Trachea (tissue), 1 donor: ENCODE measurements around a stretch of chr9.

- PRO-cap, result no peak
These were observed 162.9 kb upstream of the IER5L start for GRCh38 chr9:129340829-129341479.

- PRO-cap, result no peak
These were observed 173.9 kb upstream of the IER5L start for GRCh38 chr9:129351707-129352681.

GRCh38 chr9:129404977-129405465 is 215.9 kb downstream of the C9orf50 start:
- PRO-cap, result no peak

DNA sequence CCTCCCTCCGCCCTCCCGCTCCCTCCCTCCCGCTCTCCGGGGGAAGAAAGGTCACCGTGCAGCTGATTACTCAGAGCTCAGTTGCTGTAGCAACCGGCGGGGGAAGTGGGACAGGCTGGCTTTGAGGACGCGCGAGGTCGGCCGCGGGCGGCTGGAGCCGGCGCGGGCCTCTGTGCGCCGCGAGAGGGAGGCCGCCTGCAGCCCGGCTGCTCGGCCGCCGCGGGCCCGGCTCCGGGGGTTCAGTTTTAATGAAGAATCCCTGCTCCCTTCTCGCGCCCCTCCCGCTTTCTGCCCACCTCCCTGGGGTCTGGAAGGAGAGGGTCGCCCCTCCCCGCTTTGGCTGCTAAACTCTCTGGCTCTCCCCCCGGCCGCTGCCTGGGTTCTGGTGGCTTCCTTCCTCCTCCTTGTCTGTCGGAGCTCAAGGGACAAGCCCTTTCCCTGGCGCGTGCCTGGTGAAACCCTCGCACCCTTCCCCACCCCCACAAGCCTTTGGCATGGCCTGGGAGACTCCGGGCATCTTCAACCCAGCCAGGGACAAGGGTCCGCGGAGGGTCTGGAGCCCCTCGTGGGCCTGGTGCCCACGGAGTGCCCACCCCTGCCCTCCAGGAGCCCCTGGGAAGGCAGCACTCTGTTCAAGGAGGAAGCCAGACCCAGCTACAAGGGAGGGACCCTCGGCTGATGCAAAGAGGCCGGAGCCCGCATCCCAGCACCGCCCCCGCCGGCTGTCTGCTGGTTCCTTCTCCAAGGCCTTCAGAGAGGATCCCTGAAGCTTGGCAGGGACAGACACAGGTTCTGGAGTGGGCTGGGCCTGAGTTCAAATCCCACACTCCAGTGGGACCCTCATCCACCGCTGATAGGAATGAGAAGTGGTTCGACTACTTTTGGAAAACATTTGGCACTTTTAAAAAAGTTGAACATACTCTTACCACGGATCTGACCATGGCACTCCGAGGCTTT is 160.2 kb downstream of the C9orf50 start:
- PRO-cap, result bidirectional peak, plus-strand start at position 113 of the sequence, minus-strand start outside the sequence; bidirectional peak, plus-strand start at position 407 of the sequence, minus-strand start at position 410 of the sequence; bidirectional peak, plus-strand start at position 753 of the sequence, minus-strand start at position 728 of the sequence

DNA sequence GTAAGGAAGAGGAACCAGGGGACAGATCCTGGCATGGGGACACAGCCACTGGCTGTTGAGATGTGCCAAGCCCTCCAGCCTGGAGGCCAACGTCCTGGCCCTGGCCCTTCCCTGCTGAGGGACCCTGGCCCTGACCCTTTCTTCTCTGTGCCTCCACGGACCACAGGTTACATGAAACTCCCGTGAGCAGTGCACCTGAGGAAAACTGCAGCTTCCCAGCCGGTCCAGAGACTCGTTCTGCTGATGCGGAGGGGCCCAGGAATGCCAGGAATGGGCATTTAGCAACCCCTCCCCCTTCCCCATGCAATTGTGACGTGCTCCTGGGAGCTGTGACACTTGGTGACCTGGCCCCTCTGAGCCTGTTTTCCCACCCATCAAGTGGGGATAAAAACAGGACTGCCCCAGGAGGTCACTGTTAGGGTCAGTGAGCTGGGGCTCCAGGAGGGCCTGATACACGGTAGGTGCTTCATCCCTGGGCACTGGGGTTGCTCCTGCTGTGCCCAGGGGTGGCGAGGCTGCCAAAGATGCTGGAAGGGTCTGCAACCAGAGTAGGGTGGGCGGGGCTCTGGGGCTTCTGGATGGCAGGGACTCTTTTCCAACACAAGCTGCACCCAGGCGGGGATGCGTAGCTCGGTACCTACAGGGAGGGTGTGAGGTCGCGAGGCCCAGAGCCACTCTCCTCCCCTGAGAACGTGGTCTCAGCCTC is 151.5 kb downstream of the C9orf50 start:
- PRO-cap, result no peak

GRCh38 chr9:129485313-129485759 is 135.6 kb downstream of the C9orf50 start:
- PRO-cap, result no peak

- PRO-cap, result no peak
These were observed 133.3 kb downstream of the C9orf50 start for GRCh38 chr9:129487649-129487942.

DNA sequence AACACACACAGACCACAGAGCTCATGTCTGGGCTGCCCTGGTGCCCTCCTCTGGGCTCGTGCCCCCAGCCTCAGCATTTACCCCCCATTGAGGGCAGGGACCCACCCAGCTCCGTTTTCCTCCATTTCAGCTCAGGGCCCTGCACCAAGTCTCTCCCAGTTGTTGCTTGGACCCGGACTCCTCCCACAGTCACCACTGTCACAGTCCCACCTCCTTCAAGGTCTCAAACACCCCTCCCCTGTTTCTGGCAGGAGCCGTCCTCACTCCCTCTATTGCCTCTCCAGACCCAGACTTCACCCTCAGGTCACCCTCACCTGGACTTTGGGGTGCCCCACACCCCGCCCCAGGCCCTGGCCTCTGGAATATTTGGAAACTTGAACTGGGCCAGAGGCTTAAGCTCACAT is 130.3 kb downstream of the C9orf50 start:
- PRO-cap, result unidirectional peak, minus-strand start at position 153 of the sequence

DNA sequence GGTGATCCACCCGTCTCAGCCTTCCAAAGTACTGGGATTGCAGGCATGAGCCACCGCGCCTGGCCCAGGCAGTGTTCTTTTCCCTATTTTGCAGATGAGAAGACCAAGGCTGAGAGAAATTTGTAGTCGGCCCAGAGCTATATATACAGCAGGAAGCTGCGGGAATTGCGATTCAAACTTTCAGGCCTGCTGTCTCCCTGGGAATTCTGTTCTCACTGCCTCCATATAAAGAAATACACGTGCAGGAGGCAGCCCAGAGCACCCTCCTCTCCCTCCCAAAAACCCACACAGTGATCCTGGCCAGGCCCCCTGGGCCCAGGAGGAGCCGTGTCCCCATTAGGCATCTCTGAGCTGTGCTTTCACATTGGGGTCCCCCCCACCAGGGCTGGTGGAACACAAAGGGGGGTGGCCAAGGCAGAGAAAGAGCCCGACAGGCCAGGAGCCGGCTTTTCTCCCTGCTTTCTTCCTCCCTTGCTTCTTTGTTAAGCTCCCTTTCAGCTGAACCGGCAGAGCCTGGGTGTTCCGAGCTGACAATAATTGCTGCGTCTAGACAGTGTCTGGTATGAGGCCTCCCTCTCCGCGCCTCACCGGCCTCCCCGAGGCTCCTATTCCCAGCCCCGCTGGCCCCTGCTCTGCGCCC is 120.8 kb downstream of the C9orf50 start:
- PRO-cap, result unidirectional peak, minus-strand start at position 538 of the sequence

- PRO-cap, result no peak
These were observed 40.7 kb downstream of the C9orf50 start for GRCh38 chr9:129580123-129580706.

GRCh38 chr9:129586708-129587110 is 34.2 kb downstream of the C9orf50 start:
- PRO-cap, result no peak

DNA sequence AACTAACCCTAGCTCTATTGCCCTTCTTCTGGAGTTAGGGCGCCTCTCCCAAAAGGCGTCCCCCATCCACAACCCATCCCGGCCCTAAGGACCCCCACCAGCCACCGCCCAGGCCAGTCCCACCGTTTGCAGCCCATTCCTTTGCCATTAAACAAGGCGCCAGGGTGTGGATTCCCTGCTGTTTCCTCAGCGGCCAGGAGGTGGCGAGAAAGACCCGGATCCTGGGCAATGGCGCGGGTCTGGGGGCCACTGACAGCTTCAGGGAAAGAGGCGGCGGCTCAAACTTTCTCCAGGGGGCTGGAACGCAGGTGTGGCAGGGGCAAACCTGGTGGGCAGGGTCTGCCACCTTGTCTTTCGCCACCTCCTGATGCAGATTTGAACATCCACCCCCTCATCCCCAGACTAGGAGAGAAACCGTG is 9.8 kb downstream of the C9orf50 start:
- PRO-cap, result bidirectional peak, plus-strand start at position 228 of the sequence, minus-strand start at position 149 of the sequence

GRCh38 chr9:129641487-129641886 is 464 bp downstream of the ASB6 start:
- PRO-cap, result no peak

- PRO-cap, result no peak
These were observed 3.6 kb downstream of the PRRX2 start for GRCh38 chr9:129669007-129669557.

DNA sequence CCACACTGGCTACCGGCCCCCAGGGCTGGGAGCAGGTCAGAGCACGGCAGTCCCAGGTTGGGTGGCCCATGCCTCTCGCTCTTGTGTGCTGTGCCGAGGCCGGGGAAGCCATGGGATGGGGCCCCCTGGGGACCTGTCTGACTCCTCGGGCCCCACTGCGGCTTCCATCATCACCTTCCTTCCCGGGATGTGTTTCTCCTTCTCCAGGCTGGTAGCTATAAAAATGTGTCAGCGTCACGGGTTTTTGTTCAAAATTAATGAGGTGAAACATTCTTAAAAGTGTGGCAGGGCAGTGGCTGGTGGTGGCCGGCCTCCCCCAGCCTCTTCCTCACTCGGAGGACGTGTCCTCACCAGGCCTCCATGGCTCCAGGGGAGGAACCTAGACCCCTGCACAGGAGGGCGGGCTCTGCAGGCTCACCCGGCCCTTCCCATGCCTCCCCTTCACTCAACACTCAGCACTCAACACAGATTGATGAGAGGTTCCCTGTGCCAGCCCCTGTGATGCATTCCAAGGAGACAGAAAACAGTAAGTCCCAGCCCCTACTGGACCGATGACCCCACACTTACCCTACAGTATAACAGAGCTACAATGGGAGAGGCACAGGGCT is 43.3 kb downstream of the PTGES start:
- PRO-cap, result unidirectional peak, minus-strand start at position 191 of the sequence

GRCh38 chr9:129725918-129726121 is 27.0 kb downstream of the PTGES start:
- PRO-cap, result no peak

GRCh38 chr9:129751788-129752559 is 868 bp downstream of the PTGES start:
- PRO-cap, result no peak

- PRO-cap, result no peak
These were observed 4.1 kb downstream of the TOR1B start for GRCh38 chr9:129806988-129807573.

DNA sequence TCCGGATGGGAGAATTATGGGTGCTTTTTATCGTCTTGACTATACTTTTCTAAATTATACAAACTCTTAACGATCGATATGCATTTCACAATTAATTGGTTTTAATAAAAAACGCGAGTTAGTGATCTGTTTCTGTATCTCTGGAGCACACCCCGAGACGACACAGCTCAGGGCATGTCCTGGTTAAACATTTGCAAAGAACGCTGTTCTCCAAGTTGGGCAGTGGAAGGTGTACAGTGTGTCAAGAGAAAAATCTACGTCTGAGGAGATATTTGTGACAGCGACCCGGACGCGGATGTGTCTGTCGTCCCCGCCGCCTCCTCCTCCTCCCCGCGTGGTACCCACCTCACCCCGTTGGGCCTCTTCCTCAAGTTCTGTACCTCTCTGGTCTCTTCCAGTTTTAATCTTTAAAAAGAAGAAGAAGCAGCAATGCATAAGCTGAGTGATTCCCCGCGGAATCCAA is 682 bp downstream of the C9orf78 start:
- PRO-cap, result no peak

DNA sequence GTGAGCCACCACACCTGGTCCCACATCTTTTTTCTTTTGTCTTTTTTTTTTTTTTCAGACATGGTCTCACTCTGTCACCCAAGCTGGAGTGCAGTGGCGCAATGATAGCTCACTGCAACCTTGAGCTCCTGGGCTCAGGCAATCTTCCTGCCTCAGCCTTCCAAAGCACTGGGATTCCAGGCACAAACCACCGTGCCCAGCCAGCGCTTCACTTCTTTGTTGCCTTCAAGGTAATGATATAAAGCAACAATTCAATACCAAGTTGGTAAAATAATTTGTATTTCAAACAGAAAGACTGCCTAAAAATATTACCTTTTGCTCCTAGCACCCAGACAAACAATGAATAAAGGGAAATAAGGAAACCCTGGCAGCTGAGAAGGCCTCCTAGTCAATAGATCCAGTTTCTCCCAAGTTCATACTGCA is 78.9 kb downstream of the USP20 start:
- PRO-cap, result no peak